Measurements from ENCODE around the genes SLC12A2 and ISOC1.

- PRO-cap = no peak
- RAMPAGE, long total RNA, 4 experiments = no peak in any of the 4 experiments
Measured at GRCh38 chr5:123513107-123513605, 1.2 kb downstream of the CSNK1G3 start.

DNA sequence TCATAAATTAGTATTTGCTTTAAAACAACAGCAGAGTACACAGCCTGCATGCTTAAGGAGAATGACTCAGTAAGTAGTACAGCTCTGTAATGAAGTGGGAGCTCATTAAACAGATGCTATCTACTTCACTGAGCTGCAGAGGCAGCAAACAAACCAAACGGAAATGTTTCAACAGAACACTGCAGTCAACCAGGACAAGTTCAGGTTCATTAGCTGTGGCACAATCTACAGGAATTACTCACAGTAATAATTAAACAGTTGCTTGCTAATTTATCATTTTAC is 302.3 kb downstream of the CSNK1G3 start:
- PRO-cap = no peak
- RAMPAGE, long total RNA, 4 experiments = no peak in any of the 4 experiments

- PRO-cap = no peak
- RAMPAGE, long total RNA, 4 experiments = no peak in any of the 4 experiments
Measured at GRCh38 chr5:124629001-124629531, 117.4 kb downstream of the ZNF608 start.

- PRO-cap = no peak
- RAMPAGE, long total RNA, 4 experiments = no peak in any of the 4 experiments
Measured at GRCh38 chr5:124655852-124656658, 90.4 kb downstream of the ZNF608 start.

DNA sequence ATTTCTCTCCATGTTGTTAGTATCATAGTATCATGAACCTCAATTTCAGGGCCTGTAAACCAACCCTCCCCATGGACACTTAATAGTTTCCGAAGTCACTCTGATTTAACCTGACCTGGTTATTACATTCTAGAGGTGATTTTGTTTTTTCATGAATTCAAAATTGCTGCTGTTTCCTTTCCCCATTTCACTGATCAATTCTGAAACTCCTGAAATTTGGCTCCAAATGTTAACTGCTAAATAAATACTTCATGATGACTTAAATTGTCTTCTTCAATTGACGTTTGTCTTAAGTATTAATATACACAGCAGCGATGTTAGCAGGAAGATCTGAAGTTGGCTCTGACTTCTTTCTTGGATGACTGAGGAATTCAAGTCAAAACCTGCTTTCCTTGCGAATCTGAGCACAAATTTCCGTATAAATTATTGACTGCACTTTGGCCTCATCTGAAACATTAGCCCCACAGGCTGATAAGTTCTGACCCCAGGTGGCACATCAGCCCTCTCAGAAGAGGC is 84.5 kb downstream of the ZNF608 start:
- PRO-cap = no peak
- RAMPAGE, long total RNA, 4 experiments = no peak in any of the 4 experiments

GRCh38 chr5:124783971-124784200 is 37.4 kb upstream of the ZNF608 start:
- PRO-cap = no peak
- RAMPAGE, long total RNA, 4 experiments = no peak in any of the 4 experiments

- PRO-cap = unidirectional peak, minus-strand start at chr5:125225556
- RAMPAGE, long total RNA, 4 experiments = no peak in any of the 4 experiments
Measured at GRCh38 chr5:125225401-125225641, 478.9 kb upstream of the ZNF608 start.

DNA sequence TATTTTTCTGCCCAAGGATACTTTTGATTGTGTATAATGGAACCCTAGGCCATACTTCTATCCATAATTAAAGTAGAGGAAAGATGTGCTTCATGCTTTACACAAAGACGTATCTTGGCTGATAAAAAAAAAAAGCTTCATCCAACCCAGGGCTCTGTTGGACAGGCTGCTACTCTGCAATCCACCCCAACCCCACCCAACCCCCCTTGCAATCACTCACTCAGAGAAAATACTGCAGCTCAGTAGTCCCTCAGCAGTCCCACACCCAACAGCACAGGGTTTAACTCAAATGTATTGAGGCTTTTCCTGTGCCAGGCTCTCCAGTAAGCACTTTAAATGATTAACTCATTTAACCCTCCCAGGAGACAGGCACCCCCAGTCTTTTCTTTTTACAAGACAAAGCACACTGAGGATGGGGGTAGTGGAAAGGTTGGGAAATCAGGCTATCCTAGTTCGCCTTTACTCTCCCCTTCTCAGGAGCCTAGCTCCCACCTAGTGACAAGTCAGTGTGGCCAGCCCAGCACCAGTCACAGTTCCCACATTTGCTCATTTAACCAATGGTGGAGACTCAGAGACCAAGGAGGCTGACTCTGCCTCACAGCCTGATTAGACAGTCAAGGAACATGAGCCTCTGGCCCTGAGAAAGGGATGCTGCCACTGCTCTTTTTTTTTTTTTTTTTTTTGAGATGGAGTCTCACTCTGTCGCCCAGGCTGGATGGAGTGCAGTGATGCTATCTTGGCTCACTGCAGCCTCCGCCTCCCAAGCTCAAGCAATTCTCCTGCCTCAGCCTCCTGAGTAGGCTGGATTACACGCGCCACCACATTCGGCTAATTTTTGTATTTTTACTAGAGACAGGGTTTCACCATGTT is 3.5 kb downstream of the ALDH7A1 start:
- PRO-cap = no peak
- RAMPAGE, long total RNA, 4 experiments = no peak in any of the 4 experiments

- PRO-cap = no peak
- RAMPAGE, long total RNA, 4 experiments = no peak in any of the 4 experiments
Measured at GRCh38 chr5:126680020-126680731, 48.7 kb downstream of the TEX43 start.

DNA sequence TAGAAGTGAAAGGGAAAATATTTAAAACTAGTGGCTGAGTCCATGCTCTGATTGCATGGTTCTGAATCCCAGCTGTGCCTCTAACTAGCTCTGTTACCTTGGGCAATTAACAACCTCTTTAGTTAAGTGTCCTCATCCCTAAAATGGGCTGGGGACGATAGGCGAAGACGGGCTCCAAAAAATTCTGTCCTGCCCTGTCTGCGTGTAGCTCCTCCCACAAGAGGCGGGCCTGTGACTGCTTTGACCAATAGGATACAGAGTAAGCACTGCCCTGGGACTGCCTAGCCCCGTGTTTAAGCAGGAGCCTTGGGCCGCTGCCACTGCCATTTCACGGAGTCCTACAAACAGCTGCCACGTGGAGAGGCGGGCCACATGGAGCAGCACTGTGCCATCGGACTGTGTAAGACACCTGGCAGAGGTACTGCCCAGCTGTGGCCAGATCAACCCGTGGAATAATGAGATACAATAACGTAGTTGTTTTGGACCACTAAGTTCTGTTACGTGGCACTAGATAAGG is 87.0 kb downstream of the LMNB1 start:
- PRO-cap = no peak
- RAMPAGE, long total RNA, 4 experiments = no peak in any of the 4 experiments

GRCh38 chr5:126894833-126895499 is 118.0 kb downstream of the LMNB1 start:
- PRO-cap = no peak
- RAMPAGE, long total RNA, 4 experiments = start-site peak on the minus strand in 1 of 4 experiments, at chr5:126895068-126895197 at its widest, 8 reads per replicate

DNA sequence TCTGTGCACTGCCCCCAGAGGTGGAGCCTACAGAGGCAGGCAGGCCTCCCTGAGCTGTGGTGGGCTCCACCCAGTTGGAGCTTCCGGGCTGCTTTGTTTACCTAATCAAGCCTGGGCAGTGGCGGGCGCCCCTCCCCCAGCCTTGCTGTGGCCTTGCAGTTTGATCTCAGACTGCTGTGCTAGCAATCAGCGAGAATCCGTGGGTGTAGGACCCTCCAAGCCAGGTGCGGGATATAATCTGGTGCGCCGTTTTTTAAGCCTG is 118.8 kb downstream of the LMNB1 start:
- PRO-cap = no peak
- RAMPAGE, long total RNA, 4 experiments = no peak in any of the 4 experiments

GRCh38 chr5:126971449-126972009 is 58.8 kb downstream of the MARCHF3 start:
- PRO-cap = no peak
- RAMPAGE, long total RNA, 4 experiments = no peak in any of the 4 experiments

DNA sequence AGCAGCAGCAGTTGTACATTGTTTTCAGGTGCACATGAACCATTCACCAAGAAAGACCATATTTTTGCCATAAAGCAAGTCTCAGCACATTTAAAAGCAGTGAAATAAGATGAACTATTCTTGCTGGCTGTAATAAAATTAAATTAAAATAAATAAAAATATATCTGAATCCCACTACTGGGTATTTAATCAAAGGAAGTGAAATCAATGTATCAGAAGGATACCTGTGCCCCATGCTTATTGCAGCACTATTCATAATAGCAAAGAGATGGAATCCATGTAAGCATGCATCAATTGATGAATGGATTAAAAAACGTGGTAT is 5.0 kb upstream of the MEGF10 start:
- PRO-cap = no peak
- RAMPAGE, long total RNA, 4 experiments = no peak in any of the 4 experiments

DNA sequence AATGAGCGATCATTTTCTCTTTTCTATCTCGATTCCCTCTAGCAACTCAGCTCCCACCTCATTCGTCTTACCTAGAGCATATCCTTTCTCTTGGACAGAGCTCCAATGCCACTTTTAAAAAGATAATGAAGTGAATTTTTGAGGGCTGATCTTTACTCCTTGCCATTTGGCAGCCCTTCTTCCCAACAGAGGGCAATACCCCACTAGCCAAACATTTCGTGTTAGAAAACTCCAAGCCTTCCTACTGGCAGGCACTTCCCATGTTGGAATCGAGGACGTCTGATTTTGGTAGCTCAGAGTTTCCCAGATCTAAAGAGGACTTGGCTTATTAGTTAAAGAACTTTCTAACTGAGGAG is 108.0 kb upstream of the PRRC1 start:
- PRO-cap = no peak
- RAMPAGE, long total RNA, 4 experiments = no peak in any of the 4 experiments

- PRO-cap = no peak
- RAMPAGE, long total RNA, 4 experiments = start-site peak on the minus strand in 1 of 4 experiments, at chr5:128023286-128023533 at its widest, 24 reads per replicate
Measured at GRCh38 chr5:128022831-128023694, 60.5 kb upstream of the SLC12A2 start.

- PRO-cap = no peak
- RAMPAGE, long total RNA, 4 experiments = no peak in any of the 4 experiments
Measured at GRCh38 chr5:128082548-128082938, 1.0 kb upstream of the SLC12A2 start.

DNA sequence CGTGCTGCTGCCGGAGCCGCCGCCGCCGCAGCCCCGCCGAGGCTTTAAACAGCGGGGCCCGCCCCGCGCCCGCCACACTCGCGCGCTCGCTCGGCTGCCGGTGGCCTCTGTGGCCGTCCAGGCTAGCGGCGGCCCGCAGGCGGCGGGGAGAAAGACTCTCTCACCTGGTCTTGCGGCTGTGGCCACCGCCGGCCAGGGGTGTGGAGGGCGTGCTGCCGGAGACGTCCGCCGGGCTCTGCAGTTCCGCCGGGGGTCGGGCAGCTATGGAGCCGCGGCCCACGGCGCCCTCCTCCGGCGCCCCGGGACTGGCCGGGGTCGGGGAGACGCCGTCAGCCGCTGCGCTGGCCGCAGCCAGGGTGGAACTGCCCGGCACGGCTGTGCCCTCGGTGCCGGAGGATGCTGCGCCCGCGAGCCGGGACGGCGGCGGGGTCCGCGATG is at the start of gene SLC12A2:
Gene SLC12A2 (plus strand): TSS at position 75 of the 438 bp plus-strand sequence.
- PRO-cap = no peak
- RAMPAGE, long total RNA, 4 experiments = start-site peak on the plus strand in 1 of 4 experiments, centred at position 86 of the sequence, 16 reads per replicate

GRCh38 chr5:128186681-128187625 is 103.4 kb downstream of the SLC12A2 start:
- PRO-cap = no peak
- RAMPAGE, long total RNA, 4 experiments = no peak in any of the 4 experiments

DNA sequence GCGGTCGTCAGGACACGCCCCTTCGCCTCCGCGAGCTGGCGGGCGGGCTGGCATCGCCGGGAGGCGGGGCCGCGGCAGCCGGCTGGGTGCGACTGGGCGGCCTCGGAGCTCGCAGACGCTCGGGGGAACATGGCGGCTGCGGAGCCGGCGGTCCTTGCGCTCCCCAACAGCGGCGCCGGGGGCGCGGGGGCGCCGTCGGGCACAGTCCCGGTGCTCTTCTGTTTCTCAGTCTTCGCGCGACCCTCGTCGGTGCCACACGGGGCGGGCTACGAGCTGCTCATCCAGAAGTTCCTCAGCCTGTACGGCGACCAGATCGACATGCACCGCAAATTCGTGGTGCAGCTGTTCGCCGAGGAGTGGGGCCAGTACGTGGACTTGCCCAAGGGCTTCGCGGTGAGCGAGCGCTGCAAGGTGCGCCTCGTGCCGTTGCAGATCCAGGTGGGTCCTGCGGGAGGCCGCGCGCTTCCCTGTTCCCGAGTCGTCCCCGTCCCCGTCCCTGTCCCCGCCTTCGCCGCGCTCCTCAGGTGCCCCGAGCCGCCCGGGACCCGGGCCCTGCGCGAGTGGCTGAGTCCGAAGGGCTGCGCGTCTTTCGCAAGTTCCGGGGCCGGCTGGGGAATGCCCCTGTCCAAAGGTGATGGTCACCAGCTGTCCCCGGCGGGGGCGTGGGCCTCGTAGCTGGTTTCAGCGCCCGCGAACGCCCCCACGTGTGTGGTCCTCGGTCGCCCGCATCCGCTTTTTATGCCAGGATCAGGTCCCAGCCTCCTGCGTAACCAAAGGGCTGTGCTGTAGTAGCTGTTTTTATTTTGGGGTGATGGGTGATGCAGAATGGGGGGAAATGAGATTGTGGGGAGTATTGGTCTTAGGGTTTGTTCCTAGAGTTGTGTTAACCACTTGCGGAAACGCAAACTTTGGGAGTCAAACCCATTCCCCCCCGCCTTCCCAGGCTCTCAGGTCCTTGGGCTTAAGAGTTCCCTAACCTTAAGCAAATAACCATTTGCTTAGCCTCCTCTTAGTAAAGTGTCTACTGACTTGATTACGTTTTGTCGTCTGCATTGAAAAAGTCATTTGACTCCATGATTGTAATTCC is at the start of gene ISOC1:
Gene ISOC1 (plus strand): TSS at position 112 of the 1,087 bp plus-strand sequence.
- PRO-cap = bidirectional peak, plus-strand start at position 114 of the sequence, minus-strand start outside the sequence
- RAMPAGE, long total RNA, 4 experiments = start-site peak on the plus strand in 2 of 4 experiments, centred at positions 95 to 117 of the sequence, 277 to 345 reads per replicate

Data from sigmoid colon (tissue), 4 donors.